Mesothelial cell of epicardium (in vitro differentiated cells): ENCODE data around the genes ANKRD11, SPG7, RPL13 and CDK10.

DNA sequence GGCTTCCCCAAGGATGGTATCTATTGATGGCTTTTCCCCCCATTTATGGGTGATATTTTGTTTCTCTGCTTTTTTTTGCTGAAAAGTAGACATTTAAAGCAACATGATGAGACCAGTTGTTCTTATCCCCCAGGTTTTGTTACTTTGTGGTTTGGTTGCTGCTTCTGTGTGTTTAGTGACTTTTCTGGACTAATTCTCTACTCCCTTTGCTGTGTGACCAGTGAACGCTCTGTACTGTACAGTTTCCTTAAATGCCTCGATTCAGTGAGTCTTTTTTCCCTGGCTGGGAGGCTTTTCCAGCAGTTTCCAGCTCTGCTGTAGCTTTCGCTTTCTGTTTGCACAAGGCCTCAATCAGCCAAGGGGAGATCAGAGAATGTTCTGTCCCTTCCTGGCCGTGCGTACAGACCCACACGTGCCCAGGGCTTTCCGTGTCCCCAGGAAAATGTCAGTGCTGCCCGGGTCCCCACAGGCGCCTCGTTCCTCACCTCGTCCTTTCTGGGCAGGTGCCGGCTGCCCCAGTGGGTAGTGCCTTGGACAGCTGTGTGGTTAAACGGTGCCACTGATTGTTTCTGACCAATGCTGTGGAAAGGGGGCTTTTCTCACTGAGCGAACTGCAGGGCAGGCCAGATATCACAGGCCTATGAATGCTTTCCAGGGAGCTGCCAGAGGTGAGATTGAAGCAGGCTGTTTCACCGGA lies 44.1 kb downstream of the ZNF778 start:
- PRO-cap = no peak

DNA sequence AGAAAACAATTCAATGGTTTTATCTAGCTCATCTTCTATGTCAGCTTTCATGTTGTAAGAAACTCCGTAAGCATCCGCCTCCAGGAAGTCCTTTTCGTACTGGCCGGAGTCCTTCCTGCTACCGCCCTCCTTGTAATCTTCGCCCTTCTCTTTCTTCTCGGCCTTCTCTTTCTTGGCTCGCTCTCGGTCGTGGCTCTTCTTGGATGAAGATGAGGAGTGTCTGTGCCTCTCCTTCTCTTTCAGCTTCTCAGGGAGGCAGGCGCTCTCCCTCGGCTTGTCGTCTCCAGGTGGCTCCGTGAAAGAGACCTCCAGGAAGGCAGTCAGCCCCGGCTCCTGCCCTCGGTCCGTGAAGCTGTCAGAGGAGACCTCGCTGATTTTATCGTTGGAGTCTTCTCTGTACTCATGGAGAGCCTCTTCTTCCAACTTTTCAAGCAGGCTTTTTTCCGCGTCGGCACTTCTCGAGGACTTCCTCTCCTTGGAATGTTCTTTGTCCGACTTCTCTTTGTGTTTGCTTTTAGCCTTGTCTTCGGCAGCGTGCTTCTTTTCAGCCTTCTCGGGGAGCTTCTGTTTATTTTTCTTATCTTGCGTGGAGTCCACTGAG lies 64.9 kb downstream of the ZNF778 start:
- PRO-cap = no peak

- PRO-cap = no peak
Observed at GRCh38 chr16:89284261-89285075, 67.0 kb downstream of the ZNF778 start.

GRCh38 chr16:89286071-89286390 lies 68.5 kb downstream of the ZNF778 start:
- PRO-cap = no peak

- PRO-cap = no peak
Observed at GRCh38 chr16:89296957-89297524, 79.5 kb downstream of the ZNF778 start.

DNA sequence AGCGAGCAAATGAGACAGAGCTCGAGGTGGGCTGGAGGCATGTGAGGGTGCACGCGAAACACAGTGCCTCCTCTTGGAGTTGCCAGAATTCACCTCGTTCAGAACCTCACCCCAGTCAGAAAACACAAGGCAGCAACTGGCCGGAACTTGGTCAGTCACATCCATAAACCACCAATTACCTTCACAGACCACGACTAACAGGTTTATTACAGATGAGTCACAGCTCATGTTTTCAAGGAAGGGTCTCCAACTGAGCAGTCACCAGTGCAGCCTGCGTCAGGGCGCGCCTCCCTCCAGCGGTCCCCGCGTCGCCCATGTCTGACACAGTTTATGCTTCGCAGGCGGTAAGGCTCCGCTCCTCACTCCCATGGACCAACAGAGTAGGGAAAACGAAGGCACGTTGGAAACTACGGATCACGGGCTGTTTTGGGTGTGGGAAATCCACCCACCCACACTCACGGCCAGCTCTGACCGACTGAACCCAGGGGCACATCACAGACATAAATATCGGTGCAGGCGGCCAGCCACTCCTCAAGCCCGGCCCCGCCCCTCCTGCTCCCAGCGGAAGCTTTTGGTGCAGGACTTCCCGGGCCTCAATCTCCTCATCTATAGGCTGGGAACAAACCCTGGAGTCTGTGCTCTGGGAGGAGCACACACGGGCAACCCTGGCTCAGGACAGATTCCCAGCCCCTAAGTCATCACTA lies 126.2 kb downstream of the ZNF778 start:
- PRO-cap = no peak

GRCh38 chr16:89374999-89375901 lies 115.1 kb downstream of the ANKRD11 start:
- PRO-cap = no peak

DNA sequence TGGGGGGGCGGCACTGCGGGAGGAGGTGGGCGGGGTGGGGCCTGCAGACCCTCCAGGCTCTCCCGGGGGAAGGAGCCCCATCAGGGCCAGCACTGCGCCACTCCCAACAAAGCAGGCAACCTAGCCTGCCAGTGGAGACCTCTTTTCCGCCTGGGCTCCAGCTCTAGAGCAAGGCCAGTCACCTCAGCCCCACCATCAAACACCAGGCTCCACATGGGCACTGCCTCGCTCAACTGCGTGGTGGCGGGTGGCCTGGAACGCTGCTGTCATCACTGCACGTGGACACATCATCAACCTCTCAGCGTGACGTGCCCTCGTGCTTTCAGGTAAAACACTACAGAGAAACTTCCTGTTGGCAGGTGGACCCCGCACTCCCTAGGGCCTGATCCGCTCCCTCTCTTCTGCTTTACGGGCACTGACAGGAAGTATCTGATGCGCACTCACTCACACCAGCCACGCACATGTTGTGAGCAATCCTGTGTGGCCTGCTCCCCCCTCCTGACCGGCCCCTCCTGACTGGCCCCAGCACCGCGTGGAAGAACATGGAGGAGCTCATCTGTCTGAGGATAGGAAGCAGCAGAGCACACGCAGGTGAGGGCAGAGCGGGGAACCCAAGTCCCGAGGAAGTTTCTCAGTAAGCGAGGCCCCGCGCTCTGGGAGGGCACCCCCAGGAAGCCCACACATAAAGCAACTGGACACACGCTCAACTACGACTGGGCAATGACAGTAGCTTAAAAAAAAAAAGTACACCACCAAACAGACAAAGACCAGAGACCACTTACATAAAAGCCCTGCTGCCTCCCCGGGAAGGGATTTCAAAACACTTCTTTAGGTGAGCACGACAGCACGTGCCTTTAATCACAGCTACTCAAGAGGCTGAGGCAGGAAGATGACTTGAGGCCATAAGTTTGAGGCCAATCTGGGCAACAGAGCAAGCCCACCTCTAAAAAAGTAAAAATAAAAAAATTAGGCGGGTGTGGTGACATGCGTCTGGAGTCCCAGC lies 87.2 kb downstream of the ANKRD11 start:
- PRO-cap = no peak

DNA sequence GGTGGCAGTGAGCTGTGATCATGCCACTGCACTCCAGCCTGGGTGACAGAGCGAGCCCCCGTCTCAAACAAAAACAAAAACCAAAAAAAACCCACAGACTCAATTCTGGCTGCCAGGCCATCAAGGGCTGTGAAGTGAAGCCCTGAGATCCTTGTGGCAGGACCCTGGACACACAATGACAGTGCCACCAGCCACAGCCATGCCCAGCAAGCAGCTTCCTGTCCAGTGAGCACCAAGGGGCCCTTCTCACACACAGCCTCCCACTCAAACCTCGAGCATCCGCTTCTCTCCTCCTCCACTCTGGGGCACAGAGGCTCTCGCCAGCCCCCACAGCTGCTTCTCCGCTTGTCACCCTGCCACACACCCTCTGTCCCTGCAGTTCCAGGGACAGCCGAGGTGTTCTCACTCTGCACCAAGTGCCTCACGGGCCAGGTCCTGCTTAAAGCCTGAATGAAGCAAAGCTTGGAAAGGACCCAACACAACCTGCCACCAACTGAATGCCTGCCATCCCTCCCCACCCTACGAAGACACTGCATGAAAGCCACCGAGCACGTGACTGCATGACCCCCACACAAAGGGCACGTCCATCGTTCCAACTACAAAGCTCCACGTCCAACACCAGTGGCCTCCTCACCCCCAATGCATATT lies 43.7 kb downstream of the ANKRD11 start:
- PRO-cap = no peak

DNA sequence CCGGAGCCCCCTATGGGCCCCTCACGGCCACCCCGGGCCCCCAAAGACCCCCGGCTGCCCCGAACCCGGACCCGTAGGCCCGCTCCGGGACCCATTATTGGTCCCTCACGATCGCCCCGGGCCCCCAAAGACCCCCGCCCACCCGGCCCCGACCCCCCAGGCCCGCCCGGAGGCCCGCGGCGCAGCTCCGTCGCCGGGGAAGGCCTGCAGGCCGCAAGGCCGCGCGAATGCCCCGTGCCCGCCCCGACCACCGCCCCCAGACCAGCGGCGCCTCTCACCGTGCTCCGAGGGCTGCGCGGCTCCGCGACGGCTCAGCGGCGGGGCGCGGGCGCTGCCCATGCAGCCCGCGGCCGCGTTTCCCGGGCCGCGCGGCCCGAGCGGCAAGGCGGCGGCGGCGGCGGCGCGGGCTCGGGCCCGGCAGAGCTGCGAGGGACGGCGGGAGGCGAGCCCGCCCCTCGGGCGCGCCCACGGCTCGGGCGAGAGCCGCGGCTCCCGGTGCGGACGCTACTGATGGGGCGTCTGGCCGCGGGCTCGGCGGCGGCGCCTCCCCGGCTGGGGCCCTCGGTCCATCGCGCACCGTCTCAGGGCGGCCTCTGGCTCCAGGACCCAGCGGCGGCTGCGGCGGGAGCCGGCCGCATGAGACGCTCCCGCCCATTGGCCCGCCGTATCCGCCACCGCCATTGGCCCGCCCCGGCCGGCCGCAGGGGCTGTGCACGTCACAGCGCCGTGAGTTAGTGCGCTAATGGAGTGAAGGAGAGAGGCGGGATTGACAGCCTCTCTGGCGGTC lies at the start of gene ANKRD11:
ANKRD11 (minus strand) TSS at position 595 of the 787 bp plus-strand sequence.
- PRO-cap = bidirectional peak, plus-strand start outside the sequence, minus-strand start at position 595 of the sequence

- PRO-cap = bidirectional peak, plus-strand start at chr16:89508410, minus-strand start at chr16:89508320
Observed at GRCh38 chr16:89507610-89508607, at the start of gene SPG7. Gene SPG7 (plus strand): TSS chr16:89508403.

- PRO-cap = no peak
Observed at GRCh38 chr16:89556746-89558109, 3.3 kb upstream of the RPL13 start.

DNA sequence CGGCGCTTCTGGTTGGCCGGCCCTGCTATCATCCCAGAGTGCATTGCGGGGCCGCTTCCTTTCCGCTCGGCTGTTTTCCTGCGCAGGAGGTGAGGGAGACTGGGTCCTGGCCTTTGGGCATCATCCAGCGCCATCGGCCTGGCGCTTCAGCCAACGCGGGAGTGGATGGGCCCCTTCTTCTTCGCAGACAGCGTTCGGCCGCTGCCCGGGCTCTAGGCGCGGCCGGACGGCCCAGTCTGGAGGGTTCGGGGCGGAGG lies at the start of gene RPL13:
RPL13 (plus strand) TSS at position 59 of the 257 bp plus-strand sequence.
- PRO-cap = bidirectional peak, plus-strand start at position 59 of the sequence, minus-strand start outside the sequence

- PRO-cap = no peak
Observed at GRCh38 chr16:89613819-89614030, 283 bp downstream of the DPEP1 start.

- PRO-cap = no peak
Observed at GRCh38 chr16:89632462-89632834, 19.0 kb downstream of the DPEP1 start.

GRCh38 chr16:89686288-89687220 lies at the start of gene CDK10:
Gene CDK10 (plus strand): TSS chr16:89686689.
- PRO-cap = unidirectional peak, plus-strand start at chr16:89686690; unidirectional peak, plus-strand start at chr16:89686978

GRCh38 chr16:89722626-89722948 lies 1.2 kb downstream of the ZNF276 start:
- PRO-cap = no peak

GRCh38 chr16:89829367-89830293 lies 1.4 kb downstream of the SPIRE2 start:
- PRO-cap = no peak

DNA sequence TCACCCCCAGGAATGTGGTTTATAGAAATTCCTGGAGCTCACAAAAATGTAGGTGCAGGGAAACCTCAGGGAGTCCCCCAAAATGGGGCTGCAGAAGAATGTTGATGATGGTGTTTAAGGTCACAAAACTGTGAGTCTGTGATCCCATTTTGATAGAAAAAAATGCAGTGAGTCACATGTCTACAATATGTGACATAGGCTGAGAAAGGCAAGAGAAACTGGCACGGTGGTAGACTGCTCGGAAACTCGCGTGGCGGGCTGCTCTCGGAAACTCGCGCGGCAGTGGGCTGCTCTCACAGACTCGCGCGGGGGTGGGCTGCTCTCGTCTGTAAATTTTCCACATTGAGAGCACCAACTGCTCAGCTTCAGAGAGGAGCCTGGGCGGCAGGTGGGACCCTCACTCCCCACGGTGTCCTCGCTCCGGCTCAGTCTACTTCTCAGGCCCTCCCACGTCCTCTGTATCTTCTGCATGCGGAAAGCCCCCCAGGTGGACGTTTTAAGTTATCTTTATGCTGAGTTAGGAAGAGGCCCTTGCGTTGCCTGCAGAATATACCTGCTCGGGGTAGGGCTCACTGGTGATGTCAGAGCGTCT lies 18.6 kb upstream of the MC1R start:
- PRO-cap = no peak

DNA sequence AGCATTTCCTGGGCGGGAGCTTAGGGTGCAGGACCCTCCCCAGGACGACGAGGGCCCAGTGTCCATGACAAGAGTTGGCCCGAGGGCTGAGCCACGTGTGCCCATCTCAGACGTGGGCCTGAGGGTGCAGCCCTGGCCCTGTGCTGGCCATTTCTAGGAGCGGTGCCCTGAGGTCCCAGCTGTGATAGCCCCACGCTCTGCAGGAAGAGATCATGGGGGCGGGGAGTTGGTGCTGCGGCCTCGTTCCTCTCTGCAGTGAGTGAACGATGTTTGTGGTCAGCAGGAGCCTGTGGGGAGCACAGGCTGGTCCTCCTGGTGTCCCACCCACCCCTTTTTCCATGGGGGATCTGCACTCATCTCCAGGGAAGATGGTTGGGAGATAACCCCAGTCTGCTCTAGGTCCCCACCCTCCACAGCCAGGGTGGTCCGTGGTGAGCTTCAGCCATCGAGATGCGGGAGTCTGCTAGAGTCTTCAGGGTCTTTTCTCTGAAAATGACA lies 5.9 kb upstream of the MC1R start:
- PRO-cap = no peak